Fibroblast of the aortic adventitia (primary cell): ENCODE measurements around a stretch of chr10.

DNA sequence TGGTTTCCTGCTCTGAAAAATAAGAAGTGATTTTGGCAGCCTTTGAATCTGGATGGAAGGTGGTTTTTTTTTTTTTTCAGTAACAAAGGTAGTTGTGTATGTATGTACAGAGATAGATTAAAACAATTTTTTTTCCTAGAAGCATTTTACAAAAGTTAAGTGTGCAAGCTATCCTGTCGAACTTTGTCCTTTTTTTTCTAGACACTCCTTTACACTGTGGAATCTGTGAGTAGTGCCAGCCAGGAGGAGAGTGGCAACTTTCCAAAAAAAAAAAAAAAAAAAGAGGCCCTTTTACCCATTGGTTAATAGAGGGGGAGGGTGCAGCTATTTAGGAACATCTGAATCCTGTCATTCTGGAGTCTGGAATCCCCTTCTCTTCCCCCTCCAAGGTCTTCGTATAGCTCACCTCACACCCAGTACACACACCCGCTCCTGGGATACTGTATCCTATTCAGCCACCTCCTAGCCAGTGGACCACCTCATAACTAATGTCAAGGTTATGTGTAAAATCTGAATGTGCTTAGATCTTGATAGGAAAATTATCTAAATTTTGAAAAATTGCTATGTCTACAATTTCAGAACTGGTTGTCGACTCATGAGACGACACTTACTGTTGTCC is 26.5 kb downstream of the PAPSS2 start:
- CAGE, long polyA plus RNA = no peak

GRCh38 chr10:87760051-87760677 is 57.9 kb downstream of the ATAD1 start:
- CAGE, long polyA plus RNA = no peak

- CAGE, long polyA plus RNA = no peak
These were observed 10.5 kb downstream of the PTEN start for GRCh38 chr10:87873686-87874497.

- CAGE, long polyA plus RNA = no peak
These were observed 16.6 kb downstream of the PTEN start for GRCh38 chr10:87879843-87880581.

GRCh38 chr10:87915324-87915925 is 52.0 kb downstream of the PTEN start:
- CAGE, long polyA plus RNA = no peak

GRCh38 chr10:87938112-87938648 is 74.8 kb downstream of the PTEN start:
- CAGE, long polyA plus RNA = no peak

DNA sequence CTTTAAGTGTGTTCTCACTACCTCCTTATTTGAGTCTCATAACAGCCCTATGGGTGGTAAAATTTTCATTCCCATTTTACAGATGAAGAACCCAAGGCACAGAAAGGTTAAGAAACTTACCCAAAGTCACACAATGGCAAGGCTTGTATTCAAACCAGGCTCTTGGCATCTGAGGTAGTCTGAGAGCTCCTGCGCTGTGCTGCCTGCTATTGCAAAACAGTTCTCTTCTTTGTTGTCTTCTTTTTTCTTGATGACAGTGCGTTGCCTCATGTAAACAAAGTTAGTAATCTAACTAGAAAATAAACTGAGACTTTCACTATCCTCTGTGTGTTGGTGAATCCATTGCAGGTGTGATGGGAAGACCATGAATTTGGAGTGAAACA is 240.8 kb downstream of the PTEN start:
- CAGE, long polyA plus RNA = no peak

DNA sequence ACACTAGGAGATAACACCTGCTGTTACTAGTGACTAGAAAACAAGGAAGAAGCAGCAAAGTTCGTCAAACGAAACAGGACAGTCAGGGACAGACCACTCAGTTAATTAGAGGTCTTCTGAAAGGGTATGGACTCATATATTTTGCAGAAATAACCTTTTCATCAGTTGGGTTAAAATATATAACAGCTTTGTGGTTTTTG is 353.7 kb downstream of the PTEN start:
- CAGE, long polyA plus RNA = no peak

GRCh38 chr10:88243691-88244635 is 339.2 kb downstream of the RNLS start:
- CAGE, long polyA plus RNA = no peak

GRCh38 chr10:88499549-88499901 is 83.6 kb downstream of the RNLS start:
- CAGE, long polyA plus RNA = no peak

DNA sequence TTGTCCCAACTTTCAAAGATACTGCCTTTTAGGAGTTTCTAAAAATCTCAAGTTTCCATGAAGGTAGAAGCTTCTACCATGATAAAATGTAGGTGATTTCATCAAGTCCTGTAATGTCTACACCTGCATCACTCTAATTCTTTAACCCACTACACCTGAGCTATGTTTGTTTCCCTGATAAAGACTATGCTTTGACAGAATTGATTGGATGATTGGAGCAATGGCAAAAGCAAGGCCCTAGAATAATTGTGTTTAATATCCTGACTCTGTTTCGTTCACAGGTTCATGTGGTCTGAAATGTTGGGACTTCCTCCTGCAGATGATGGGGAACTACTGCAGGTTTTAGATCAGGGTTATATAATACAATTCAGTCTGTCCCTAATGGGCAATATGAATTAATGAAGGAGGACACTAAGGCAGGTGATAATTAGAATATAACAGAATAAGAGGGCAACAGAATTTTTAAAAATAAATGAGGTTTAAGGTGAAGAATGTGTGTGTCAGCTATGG is 62.0 kb downstream of the RNLS start:
- CAGE, long polyA plus RNA = no peak

GRCh38 chr10:88537943-88538393 is 45.1 kb downstream of the RNLS start:
- CAGE, long polyA plus RNA = no peak

DNA sequence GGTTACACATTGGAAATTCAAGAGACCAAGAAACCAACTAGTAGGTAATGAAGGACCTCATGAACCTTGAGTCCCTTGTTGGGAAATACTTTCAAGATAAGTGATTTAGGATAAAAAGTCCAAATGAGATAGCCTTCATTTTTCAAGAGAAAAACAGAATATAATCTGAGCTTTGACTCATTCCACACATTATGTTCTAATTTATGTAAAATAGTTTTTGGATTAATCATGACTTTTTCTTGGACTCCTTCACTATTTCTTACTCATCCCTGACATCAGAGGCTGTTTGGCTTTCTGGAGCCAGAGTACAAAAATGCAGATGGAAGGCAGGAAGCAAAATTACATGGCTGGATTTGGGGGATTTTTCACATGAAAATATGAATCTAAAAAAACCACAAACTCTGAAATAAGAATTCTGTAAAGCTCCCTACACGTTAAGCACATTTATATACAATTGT is 13.0 kb upstream of the LIPF start:
- CAGE, long polyA plus RNA = no peak

DNA sequence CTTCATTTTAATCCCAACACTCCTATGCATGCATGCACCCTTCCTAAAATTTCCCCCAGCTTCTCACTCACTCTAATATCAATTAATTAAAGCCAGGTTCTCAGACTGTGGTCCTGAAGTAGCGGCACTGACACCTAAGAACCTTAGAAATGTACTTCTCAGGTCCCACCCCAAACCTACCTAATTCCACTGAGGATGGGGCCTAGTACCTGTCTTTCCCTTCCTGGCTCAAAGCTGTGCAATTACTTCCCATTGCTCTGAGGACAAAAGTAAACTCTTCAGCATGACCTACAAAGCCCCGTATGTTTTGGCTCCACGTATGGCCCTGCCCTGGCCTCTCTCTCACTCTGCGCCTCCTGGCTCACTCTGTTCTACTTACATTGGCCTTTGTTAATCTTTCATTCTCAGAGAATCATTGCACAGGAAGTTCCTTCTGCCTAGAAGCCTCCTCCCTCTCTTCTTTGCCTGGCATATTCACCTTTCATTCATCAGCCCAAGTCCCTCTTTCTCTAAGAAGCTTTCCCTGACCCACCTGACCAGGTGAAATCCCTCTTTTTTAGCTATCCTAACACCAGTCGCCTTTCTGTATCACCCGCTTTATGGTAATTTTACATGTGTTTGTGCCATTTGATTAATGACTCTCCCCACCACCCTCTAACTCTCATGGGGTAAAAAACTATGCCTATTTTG is 23.8 kb downstream of the LIPM start:
- CAGE, long polyA plus RNA = no peak

DNA sequence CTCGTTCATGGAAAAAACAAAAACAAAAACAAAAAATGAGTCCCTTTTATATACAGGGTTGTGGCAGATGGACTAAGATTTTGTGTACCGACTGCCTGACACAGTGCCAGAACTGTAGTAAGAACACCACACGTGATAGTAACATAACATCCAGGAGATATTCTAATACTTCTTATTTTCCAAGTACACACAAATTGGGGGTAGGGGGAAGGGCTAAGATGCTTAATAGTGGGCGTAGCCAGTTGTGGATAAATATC is 527 bp upstream of the STAMBPL1 start:
- CAGE, long polyA plus RNA = no peak

DNA sequence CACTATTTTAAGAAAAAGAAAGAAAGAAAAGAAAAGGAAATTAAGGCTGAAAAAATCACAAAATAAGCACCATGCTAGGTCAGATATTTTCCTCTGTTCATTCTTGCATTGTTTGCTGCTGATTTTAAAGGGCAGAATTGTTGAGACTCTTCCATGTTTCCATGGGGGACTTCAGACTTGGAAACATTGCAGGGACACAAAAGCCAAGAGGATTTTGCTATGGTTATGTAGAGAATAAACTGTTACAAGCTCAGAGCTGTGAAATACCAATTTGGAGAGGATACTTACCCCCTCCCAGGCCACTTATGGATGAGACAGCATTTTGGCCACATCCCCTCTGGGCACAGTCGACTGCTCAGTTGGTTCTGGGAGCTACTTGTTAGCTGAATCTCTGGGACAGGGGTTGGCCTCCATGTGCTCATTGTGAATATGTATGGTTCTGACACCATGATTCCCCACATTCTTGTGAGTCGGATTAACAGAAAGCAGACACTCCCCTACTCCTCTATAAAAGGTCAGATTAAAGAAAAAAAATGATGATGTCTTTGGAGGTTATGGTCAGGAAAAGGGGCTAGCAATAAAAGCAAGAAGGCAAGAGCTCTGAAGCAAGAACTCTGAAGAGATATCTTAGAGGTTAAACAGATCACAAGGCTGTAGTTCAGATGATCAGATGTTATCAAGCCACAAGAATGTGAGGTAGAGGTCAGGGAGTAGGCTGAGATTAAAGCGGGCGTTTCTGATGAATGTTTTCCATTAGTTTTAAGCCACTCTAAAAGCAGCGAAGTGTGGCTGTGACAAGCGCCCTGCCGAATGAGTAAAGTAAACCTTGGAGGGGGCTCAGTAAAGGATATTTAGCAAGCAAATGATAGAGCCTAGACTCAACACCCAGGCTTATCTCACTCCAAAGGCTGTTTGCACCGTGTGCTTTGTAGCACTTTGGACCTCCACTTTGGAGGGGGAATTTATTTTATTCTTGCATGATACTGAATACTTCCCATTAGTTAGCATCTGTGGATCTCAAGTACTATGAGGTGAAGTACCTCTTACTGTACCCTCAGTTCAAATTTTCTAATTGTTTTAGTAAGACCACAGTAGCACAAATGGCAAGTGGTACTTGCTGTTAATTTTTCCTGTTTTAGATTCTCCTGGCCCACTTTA is 17.2 kb downstream of the STAMBPL1 start:
- CAGE, long polyA plus RNA = no peak

- CAGE, long polyA plus RNA = no peak
These were observed 3.8 kb downstream of the ACTA2 start for GRCh38 chr10:88948577-88949460.

DNA sequence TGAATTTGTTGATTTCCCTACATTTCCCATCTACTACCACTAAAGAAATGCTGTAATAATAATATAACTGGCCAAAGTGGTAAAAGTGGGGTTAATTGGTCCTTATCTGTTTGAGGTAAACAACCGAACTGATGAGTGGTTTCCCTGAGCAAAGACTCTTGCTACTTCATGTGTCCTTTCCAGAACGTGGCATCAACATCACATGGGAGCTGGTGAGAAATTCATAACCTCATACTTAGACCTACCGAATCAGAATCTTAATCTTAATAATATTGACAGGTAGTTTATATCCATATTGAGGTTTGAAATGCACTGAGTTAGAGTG is 7.8 kb upstream of the FAS start:
- CAGE, long polyA plus RNA = no peak

DNA sequence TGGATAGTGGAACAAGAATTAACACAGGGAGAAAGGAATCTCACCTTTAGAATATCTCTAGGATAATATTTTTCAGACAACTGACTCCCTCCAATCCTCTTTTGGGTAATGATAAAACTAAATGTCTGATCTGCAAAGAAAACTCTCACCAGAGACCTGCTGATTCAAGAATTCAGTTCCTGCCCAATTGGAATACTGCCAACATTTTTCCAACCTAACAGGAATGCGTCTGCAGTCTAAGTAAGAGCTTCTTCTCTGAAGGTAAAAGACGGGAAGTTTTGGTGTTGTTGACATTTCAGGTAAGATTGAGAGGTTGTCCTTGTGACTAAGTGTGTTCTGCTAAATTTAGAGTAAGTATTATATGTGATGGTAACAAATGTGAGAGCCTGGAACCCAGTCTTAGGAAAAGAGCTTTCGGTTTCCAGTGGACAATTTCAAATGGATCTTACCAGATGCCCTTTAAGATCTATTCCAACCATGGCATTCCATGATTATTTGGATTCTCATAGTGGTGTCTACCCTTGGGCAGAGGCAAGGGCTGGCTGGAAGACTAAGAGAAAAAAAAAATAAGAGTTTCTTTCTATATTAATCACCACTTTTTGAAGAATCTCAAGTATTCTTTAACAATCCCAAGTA is 17.7 kb downstream of the IFIT5 start:
- CAGE, long polyA plus RNA = no peak

DNA sequence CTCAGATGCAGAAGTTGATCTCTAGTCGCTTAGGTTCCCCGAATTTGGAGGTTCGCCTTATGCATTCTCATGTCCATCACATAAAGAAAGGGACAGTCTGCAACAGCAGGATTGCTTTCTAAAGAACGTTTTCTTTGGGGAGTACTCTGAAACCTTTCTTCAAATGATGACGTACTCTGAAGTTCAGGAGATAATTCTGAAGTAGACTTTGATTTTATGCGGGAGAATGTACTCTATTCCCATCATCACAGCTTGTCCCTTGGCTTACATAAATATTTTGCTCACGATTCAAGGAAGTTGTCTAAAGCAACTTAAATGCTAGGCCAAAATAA is 404.2 kb downstream of the HTR7 start:
- CAGE, long polyA plus RNA = no peak